SK-N-MC (cell line): ENCODE measurements around a stretch of chr17.

DNA sequence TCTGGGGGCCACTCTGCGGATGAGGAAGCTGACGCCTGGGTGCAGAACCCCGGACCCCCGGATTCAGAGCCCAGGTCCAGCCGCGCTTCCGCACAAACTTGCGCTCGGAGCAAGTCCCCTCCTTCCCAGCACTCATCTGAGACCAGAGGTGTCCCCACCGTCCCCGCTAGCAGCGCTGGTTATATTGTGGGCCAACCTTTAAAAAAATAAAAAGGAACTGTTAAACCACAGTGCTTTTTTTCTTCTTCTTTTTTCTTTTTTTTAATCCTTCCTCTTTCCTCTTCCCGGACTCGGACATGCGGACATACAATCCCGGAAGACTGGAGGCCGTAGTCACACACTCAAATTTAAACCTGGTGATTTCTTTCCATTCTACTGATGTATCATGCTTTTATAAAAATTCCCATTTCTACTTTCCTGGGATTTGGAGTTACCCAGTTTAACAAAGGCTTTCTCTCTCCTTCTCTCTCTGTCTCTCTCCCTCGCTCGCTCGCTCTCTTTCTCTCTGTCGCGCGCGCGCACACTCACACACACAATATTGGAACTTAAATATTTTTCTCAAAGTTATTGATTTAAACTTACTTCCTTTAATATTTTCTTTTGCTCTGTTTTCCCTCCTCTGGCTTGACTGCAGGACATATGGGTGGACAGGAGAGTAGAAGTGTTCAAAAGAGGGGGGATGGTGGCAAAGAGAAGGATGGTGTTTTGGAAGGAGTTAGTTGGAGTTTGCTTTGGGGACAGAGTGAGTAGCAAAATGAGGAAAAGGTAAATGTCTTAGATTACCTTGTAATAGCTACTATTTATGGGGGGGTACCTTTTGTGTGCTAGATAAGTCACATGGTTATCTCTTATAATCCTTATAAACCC lies 688 bp upstream of the TRIM25 start:
- RRBS: 2% methylated on average over 3 of the region's 25 CpGs

DNA sequence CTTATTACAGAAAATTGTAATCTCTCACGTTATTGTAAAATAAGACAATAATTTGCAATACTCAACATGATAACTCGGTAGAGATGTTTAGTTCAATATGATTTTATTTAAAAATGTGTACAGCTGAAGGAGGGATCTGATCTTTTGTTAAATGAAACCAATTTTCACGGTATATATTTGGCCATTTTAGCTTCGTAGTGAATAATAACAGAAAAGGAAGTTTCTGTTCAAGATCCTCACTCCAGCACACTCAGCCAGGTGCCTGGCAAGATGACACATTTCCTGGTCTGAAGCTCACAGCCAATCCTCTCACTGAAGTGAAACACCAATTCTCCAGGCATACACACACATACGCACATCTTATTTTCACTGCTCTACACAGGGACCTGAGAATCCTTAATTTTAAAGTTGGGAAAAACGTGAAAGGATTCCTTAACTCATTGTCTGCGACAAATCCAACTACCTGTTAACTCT lies 22.7 kb downstream of the COIL start:
- RRBS: no CpG with 5 or more reads among the region's 7 CpGs

GRCh38 chr17:57091088-57091819 lies 6.2 kb downstream of the AKAP1 start:
- RRBS: no CpG with 5 or more reads among the region's 6 CpGs

- RRBS: no CpG with 5 or more reads among the region's 28 CpGs
These were observed 20.7 kb downstream of the AKAP1 start for GRCh38 chr17:57105414-57106454.

GRCh38 chr17:57255915-57256260 lies 435 bp upstream of the MSI2 start:
- RRBS: 2% methylated on average over 4 of the region's 29 CpGs

- RRBS: no CpG with 5 or more reads among the region's 8 CpGs
These were observed 2.2 kb downstream of the MSI2 start for GRCh38 chr17:57258411-57259009.

DNA sequence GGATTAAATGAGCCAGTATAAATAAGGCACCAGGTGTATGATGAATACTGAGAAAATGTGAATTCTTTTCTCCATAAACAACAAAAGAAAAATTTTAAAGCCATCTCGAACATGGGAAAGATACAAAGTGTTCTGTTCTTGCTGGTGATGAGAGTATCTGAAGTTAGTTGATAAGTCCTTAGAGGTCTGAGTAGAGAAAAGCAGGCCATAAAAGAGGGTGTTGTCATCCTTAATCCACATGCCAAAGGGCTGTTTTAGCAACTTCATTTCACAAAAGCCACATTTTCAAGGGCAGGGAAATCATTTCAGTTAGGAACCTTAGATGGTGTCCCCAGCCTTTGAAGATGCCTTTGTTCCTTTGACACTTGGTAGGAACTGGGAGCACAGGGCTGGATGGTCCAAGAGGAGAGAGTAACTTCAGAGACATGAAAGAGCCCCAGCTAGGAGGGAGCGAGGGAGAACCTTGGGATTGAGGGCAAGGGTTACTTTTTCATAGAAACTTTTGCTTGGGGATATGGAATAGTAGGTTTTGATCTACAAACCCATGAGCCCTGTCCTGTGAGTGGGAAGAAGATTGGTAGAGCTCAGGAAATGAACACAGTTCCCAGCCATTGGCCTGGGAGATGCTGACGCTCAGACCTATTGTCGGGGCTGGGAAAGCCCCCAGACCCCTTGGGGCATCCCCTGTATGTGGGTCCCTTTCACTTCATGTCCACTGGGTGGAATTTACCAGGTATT lies 18.8 kb downstream of the MSI2 start:
- RRBS: no CpG with 5 or more reads among the region's 4 CpGs

- RRBS: no CpG with 5 or more reads among the region's 18 CpGs
These were observed 58.6 kb downstream of the MSI2 start for GRCh38 chr17:57314735-57315457.

DNA sequence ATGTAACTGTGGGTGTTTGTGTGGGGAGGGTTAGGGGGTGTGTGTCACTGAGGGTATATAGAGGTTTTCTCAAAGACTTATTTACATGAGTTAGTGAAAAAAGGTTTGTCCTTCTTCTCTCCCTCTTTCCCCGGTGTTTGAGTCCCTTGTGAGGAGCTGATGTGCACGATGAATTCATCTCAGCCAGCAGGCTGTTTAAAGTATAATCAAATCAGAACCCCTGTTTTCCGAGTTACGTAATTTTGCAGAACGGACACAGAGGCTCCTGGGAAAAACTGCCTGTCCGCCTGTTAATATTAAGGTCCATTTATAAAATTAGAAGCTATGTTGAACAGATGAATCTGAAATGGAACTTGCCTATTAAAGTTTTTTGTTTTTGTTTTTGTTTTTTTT lies 73.2 kb downstream of the MSI2 start:
- RRBS: no CpG with 5 or more reads among the region's 6 CpGs

DNA sequence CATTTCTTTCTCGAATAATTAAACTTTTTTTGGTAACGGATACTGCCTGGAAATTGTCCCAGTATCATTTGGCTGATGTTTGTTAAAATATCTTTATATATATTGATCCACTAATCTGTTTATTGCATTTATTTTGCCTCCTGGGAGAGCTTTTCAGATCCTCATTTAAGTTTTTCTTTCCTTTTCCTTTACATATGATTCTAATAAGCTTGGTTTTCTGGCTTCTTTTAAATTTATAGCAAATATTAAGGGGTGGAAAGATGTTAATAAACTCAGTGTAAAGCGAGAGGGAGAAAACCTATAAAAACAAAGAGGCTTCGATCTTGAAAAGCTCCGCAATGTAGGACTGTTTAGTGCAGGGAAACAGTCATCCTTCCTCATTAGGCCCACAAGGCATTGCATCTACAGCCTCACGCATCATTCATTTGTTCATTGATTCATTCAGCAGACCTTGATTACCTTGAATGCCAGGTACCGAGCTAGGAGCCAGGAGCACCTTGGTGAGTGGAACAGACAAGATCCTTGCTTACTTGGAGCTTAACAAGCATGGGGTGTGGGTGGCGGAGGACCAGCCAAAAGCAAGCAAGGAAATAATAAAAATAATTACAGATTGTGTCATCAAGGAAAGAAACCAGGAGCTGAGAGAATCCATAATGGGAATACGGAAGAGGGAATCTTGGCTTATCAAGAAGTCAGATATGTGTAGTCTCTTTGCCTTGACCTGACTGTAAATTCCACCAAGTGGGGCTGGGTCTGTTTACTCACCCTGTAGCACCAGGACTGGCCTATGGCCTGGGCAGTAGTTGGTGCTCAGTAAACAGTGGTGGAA lies 157.4 kb downstream of the MSI2 start:
- RRBS: no CpG with 5 or more reads among the region's 9 CpGs

- RRBS: 94% methylated on average over 4 of the region's 16 CpGs
These were observed 207.4 kb downstream of the CCDC182 start for GRCh38 chr17:57537456-57538296.

GRCh38 chr17:57553414-57553887 lies 191.6 kb downstream of the CCDC182 start:
- RRBS: 90% methylated on average over 5 of the region's 13 CpGs

GRCh38 chr17:57577565-57578799 lies 167.1 kb downstream of the CCDC182 start:
- RRBS: no CpG with 5 or more reads among the region's 19 CpGs

DNA sequence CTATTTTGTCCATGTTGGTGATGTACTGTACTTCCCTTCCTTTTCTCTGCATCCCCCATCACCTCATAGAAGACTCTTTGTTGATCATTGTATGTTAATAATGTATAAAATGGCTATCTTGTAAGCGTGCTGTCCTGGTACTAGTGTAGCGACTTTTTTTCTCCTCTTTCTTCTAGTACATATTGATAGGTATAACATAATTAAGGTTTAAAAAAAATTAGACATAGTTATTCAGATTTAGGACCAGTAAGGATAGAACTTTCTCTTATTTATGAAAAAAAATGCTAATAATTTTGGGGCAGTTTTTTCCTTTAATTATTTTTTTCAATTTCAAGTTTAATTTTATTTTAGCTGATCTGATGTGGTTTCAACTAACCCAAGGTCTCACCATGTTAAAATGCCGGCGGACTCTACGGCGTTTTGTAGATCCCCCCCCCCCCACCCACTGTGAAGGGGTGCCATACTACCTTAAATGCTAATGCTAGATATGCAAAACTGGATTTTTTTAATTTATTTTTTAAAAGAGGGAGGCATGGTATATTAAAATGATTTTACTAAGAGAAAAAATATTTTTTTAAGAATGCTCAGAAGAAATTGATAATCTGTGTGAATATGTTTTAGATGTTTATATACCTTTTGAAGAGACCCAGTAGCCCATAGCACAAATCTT lies 63.1 kb downstream of the CCDC182 start:
- RRBS: no CpG with 5 or more reads among the region's 6 CpGs

GRCh38 chr17:57860587-57861795 lies 11.1 kb upstream of the MRPS23 start:
- RRBS: no CpG with 5 or more reads among the region's 37 CpGs

- RRBS: no CpG with 5 or more reads among the region's 13 CpGs
These were observed 17.2 kb upstream of the MRPS23 start for GRCh38 chr17:57866915-57867579.

GRCh38 chr17:57876224-57876732 lies 26.4 kb upstream of the MRPS23 start:
- RRBS: no CpG with 5 or more reads among the region's 8 CpGs

DNA sequence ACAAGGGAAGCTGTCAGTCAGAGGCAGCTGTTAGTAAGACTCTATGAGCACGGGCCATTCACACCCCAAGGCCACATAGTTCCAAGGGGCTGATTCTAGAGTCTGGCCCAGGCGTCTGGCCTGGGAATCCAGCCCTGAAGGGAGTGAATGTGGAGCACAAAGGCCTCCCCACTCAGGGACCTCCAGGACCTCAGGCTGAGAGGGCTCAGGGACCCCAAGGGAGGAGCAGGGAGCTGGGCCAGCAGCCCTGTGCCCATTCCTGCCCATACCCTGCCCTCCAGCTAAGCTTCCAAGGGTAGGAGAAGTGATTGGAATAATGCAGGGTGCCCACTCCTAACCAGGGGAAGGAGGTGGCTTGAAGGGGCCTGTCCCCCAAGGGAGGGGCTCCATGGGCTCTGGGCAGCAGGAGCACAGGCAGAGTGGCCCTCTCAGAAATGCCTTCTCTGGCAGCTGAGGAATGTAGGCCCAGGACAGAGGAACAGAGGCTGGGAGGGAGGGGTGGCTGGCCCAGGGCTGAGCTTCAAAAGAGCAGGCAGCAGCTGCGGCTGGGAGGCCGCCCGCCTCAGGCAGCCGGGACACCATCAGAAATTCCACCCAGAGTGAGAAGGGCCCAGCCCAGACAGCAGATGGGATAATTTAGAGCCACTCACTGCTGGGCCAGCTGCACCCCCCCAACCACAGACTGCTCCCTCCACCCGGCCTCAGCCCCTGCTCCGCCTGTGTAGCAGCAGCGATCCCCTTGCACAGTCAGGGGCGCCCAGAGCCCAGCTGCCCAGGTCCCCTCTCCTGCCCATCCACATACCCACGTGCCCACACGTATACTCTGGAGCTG lies 49.0 kb upstream of the MRPS23 start:
- RRBS: no CpG with 5 or more reads among the region's 12 CpGs

GRCh38 chr17:57926760-57927246 lies 28.4 kb downstream of the CUEDC1 start:
- RRBS: no CpG with 5 or more reads among the region's 11 CpGs

GRCh38 chr17:57991313-57992233 lies 3.5 kb upstream of the VEZF1 start:
- RRBS: no CpG with 5 or more reads among the region's 3 CpGs